Tibial nerve (tissue), 3 donors: Measurements from ENCODE around the genes MAGEB1, MAGEB16 and LANCL3.

DNA sequence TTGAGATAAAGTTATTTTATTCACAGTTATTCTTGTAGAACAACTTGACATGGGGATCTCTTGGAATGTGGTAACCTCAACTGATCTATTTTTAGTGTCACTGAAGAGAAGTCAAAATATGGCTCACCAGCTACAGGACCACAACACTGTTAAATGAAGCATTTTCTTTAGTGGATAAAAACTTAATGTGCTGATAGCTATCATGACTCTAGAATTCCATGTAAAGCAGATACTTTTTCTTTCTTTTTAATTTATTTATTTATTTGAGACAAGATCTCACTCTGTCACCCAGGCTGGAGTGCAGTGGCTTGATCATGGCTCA lies 289.9 kb upstream of the DCAF8L1 start:
- PRO-cap, result no peak
- RAMPAGE, long total RNA, 3 experiments, result no peak in any of the 3 experiments

DNA sequence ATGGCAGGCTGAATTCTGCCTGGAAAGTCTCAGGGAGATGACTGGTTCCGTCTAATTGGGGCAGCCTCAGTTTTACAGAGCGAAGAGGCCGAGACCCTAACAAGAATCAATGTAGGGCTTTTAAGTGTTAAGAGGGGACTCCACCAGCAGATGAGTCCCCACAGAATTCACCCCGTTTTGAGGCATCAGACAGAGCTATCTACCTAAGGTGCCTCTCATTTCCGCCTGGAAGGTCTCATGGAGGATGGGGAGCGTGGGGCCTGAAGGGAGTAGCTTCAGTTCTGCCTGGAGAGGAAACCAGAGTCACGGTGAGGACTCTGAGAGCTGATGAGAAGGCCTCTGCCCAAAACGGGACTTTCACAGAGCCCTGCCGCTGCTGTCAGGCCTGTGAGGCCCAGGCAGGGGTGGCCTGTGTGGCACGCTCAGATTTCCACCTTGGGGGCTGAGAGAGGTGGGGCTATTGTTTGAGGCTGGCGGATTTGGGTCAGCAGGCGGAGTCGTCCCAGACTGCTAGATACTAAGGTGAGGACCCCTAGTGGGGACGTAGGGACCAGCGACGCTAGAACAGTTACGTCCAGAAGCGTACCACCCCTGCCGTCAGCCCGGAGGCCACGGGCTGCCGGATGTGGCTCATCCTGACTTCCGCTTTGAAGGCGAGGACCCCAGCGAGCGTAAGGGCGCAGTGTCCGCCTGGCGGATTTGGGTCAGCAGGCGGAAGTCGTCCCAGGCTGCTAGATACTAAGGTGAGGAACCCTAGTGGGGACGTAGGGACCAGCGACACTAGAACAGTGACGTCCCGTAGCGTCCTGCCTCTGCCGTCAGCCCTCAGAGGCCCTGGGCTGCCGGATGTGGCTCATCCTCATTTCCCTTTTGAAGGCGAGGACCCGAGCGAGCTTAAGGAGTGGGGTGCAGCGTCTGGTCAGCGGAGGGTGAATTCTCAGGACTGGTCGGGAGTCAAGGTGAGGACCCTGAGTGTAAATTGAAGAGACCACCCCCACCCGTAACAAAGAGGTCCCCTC lies at the start of gene MAGEB1:
MAGEB1 (plus strand) TSS at position 633 of the 1,019 bp plus-strand sequence.
- PRO-cap, result no peak
- RAMPAGE, long total RNA, 3 experiments, result no peak in any of the 3 experiments

DNA sequence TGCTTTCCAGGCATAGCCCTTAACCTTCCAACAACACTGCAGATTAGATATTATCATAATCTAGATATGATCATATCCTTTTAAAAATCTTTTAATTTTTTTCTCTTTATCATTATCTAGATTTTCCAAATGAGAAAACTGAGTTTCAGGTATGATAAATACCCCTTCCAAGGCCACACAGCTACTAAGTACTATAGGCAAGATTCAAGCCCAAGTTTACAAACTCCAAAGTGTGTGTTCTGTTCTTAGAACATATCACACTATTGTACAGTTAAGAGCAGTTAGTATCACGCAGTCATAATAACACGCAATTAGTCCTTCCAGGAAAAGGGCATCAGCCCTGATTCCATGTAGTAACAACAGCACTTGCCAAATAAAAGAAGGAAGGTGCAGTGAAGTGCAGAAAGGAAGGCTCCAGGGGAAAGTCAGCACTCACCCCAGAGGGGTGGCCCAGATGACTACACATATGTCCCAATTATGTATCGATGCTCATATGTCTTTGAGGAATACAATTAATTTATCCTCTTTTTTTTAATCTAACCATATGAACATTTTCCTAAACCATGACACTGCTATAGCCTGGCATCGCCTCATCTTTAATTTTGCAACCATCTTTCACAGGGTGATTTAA lies 4.5 kb downstream of the TASL start:
- PRO-cap, result no peak
- RAMPAGE, long total RNA, 3 experiments, result no peak in any of the 3 experiments

DNA sequence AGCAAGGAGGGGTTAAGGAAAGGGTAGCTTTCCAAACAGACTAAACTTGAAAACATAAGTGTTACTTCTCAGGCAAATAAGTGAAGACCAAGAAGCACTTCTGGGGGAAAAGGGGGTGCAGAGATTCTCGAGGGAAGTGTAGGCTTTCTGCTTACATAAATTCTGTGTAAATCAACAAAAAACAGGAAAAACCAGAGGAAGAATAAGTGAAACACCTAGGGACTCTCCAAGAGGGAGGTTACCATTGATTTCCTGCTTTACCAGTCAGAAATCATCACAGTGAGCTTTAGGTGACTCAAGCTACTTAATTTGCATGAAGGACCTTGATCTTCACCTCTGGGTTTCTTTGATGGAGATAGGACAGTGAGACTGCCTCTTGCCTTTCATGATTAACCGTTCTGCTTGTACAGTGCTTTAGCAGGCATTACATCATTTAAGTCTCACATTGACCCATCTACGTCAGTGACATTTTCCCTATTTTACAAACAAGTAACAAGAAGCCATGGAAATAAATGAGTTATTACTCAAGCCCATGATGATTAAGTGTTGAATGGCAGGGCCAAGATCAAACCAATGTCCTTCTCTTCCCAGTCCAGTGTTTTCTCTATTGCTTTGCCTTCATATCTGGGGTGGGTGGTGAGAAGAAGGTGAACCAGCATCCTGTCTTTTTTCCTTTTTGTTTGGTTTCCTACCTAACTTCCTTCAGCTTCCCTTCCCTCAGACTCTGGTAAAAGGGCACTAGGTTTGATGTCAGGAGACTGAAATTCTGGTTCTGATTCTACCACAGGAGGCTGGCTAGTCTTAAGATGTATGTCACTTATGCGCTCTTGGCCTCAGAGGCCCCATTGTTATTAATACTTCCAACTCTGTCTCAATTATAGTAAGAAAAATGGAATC lies 3.3 kb upstream of the GK start:
- PRO-cap, result no peak
- RAMPAGE, long total RNA, 3 experiments, result no peak in any of the 3 experiments

GRCh38 chrX:30668210-30668995 lies 15.2 kb downstream of the GK start:
- PRO-cap, result no peak
- RAMPAGE, long total RNA, 3 experiments, result no peak in any of the 3 experiments

DNA sequence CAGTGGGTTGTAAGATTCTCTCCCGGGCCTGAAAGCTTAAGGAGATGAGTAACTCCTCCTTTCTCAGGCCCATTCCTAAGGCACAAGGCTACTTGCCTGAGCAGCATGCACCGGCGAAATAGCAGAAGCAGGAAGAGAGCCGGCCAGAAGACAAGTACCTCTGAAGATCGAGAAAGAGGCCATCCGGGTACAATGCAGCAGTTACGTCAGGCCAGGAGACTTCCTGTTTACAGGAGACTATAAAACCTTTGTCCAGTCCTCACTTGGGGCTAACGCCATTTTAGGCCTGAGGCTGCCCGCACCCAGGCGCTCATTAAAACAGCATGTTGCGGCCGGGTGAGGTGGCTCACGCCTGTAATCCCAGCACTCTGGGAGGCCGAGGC lies 790.9 kb upstream of the FTHL17 start:
- PRO-cap, result no peak
- RAMPAGE, long total RNA, 3 experiments, result no peak in any of the 3 experiments

GRCh38 chrX:32177430-32177820 lies 1033.9 kb downstream of the DMD start:
- PRO-cap, result no peak
- RAMPAGE, long total RNA, 3 experiments, result no peak in any of the 3 experiments

- PRO-cap, result no peak
- RAMPAGE, long total RNA, 3 experiments, result no peak in any of the 3 experiments
Measured at GRCh38 chrX:33188180-33189044, 22.9 kb downstream of the DMD start.

DNA sequence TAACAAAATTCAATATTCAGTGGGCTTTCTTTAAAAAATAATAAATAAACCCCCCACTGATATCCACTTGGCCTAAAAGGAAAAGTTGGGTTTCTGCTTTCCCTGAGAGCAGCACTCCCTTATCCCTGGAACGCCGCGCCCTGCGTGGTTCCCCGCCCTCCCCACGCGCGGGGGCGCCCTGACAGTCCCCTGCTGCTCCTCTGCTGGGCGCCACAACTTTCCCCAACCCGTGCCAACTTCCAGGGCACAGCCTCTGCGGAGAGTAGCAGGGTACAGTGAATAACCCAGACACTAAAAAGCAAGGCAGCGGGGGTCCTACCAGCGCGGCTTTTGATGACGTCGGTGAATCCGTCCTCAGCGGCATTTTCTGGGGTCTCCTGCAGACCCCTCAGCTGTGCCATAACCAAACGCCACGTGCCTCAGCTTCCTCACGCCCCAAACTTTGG lies 405.9 kb downstream of the FAM47A start:
- PRO-cap, result no peak
- RAMPAGE, long total RNA, 3 experiments, result no peak in any of the 3 experiments

DNA sequence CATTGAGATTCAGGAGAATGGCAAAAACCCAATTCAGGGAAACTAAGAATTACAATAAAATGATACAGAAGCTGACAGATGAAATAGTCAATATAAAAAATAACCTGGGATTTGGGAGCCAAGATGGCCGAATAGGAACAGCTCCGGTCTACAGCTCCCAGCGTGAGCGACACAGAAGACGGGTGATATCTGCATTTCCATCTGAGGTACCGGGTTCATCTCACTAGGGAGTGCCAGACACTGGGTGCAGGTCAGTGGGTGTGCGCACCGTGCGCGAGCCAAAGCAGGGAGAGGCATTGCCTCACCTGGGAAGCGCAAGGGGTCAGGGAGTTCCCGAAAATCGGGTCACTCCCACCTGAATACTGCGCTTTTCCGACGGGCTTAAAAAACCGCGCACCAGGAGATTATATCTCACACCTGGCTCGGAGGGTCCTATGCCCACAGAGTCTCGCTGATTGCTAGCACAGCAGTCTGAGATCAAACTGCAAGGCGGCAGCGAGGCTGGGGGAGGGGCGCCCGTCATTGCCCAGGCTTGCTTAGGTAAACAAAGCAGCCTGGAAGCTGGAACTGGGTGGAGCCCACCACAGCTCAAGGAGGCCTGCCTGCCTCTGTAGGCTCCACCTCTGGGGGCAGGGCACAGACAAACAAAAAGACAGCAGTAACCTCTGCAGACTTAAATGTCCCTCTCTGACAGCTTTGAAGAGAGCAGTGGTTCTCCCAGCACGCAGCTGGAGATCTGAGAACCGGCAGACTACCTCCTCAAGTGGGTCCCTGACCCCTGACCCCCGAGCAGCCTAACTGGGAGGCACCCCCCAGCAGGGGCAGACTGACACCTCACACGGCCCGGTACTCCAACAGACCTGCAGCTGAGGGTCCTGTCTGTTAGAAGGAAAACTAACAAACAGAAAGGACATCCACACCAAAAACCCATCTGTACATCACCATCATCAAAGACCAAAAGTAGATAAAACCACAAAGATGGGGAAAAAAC lies 241.7 kb downstream of the TMEM47 start:
- PRO-cap, result no peak
- RAMPAGE, long total RNA, 3 experiments, result no peak in any of the 3 experiments

DNA sequence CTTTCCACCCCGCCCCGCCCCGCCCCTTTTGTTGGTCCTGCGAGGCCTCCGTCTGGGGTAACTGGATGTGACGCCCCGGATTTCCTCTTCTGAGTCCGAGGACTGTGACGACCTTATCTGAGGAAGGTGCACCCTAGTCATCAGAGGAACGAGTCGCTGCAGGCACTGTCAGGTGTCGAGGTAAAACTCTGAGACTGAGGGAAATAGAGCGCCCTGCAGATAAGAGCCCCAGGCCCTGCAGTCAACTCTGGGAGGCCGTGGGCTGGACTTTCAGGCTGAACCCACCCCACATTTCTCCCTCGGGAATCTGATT lies at the start of gene MAGEB16:
MAGEB16 (plus strand) TSS at position 104 of the 313 bp plus-strand sequence.
- PRO-cap, result no peak
- RAMPAGE, long total RNA, 3 experiments, result no peak in any of the 3 experiments

DNA sequence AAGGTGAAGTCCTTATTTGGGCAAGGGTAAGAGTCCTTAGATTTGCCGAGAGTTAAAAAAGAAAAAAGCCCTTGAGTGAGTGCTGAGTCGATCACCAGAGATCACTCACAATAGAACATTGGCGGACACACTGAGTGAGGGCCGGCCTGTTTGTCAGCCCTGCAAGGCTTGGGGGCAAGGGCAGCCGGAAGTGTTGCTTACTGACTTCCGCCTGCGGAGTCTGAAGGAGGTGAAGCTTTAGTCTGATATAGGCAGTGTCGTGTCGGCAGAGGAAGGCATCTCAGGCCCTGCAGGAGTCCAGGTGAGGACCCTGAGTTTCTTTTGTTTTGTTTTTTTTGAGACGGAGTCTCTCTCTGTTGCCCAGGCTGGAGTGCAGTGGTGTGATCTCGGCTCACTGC lies 409 bp downstream of the MAGEB16 start:
- PRO-cap, result unidirectional peak, plus-strand start at position 187 of the sequence
- RAMPAGE, long total RNA, 3 experiments, result no peak in any of the 3 experiments

DNA sequence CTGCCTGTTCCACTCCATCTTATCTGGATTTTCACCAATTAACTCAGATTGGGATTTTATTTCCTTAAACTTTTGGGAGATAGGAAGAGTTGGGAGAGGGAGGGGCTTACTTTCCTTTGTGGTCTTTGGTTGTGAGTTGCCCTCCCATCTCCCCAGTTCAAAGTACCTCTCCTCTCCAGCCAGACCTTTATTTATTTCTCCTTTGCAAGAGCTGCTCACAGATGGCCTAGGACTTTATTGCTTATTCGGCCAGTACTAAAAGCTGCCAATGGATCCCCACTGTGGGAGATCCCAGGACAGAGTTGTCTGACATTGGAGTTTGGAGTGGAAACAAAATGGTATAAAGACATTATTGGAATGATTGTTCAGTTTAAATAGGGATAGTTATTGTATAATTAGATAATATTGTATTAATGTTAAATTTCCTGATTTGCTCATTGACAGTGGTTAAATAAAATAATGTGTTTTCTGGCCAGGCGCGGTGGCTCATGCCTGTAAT lies 49.5 kb upstream of the FAM47C start:
- PRO-cap, result no peak
- RAMPAGE, long total RNA, 3 experiments, result no peak in any of the 3 experiments

GRCh38 chrX:37571232-37571901 lies at the start of gene LANCL3:
TSS of gene LANCL3 (plus strand) at chrX:37571661.
- PRO-cap, result no peak
- RAMPAGE, long total RNA, 3 experiments, result no peak in any of the 3 experiments

DNA sequence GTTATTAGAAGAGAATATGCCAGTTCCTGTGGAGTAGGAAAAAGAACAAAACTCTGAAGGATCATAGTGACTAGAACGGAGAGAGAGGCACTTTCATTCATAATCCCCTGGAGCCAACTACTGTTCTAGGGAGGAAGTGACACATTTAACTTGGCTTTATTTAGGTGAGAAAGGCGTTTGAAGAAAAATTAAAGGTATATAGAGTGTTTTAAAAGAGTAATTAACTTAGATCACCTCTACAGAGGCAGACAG lies 1.7 kb downstream of the LANCL3 start:
- PRO-cap, result no peak
- RAMPAGE, long total RNA, 3 experiments, result no peak in any of the 3 experiments

DNA sequence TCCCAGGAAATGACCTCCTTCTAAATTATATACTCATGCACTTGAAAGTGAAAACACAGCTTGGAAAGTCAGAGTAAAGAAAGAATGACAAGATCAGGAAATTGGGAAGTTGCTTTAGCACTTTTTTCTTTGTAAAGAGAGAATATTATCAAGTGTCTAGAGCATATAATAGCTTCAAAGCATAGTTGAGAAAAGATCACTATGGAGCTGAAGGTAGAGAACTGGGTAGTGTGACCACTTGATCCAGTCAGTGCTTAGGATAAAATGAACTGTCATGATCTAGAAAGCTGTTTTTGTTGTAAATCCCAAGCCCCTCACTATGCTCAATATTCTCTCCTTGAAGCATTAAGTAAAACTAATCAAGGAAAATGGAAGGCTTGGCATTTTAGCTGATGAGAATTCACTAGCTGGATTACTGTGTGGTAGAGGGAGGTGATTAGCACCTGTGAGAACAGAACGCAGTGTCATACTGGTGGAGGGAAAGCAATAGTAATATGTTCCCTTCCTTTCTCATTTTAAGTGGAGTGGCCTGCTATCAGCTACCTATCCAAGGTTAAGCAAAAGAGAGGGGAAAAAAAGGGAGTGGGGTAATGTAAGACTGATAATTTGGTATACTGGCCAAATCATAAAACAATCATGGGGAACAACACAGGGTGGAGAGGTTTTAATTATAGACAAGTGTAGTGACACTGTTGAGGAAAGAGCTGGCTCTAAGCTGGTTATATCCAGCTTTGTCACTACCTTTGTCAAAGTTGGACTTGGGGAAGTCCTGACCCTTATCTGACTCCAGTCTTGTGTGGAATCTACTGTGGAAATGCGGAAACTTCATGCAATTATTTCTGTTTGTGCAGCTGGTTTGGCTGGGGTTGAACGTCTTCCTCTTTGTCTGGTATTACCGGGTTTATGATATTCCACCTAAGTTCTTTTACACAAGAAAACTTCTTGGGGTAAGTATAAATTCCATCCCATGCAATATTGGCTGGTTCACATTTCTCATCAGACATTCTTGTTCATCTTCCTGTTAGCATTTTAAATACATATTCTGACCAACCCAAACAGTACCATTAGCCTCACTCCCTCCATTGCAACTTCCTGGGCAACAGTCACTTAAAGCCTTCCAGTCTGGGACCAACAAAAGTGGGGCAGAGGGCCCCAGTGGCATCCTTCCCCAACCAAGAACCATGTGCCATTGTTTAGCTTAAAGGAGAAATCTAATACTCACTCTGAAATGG lies 1.8 kb downstream of the CYBB start:
- PRO-cap, result no peak
- RAMPAGE, long total RNA, 3 experiments, result no peak in any of the 3 experiments

- PRO-cap, result no peak
- RAMPAGE, long total RNA, 3 experiments, result no peak in any of the 3 experiments
Measured at GRCh38 chrX:37994411-37994882, 375 bp downstream of the H2AL3 start.

DNA sequence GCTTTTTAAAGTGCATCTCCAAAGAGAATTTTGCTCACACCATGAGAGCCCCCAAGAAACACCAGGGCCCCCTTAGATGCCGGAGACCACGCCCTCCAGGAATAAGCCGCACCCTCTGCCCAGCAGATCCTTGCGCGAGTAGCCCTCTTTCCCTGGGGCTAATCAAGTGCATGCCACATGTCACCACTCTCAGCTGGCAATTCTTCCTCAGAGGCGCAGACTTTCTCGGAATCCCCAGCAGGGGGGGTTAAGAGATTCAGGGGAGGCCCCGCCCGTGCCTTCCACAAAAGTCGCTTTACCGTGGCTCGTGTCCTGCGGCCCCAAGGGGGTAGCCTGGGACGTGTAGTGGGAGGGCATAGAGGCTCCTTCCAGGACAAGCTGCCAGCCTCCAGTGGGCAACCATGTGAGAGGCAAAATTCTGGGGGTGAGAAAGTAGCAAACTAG lies 721 bp downstream of the SRPX start:
- PRO-cap, result no peak
- RAMPAGE, long total RNA, 3 experiments, result no peak in any of the 3 experiments

GRCh38 chrX:38409332-38409658 lies 56.9 kb downstream of the OTC start:
- PRO-cap, result no peak
- RAMPAGE, long total RNA, 3 experiments, result no peak in any of the 3 experiments

- PRO-cap, result no peak
- RAMPAGE, long total RNA, 3 experiments, result no peak in any of the 3 experiments
Measured at GRCh38 chrX:38803229-38803496, 1.9 kb downstream of the MID1IP1 start.